Duodenum (tissue), 1 donor: ENCODE data around the gene FRG2.

- PRO-cap: no peak
Measured at GRCh38 chr4:189915312-189915654, 25.4 kb upstream of the FRG1 start.

- PRO-cap: no peak
Measured at GRCh38 chr4:190026959-190027319, at the start of gene FRG2. Gene FRG2 (minus strand): TSS chr4:190027256.